Bronchial lymph node (tissue), 1 donor: ENCODE measurements around the genes PCDHGA4, PCDHGA6, PCDHGA7, PCDHGC4 and DELE1.

DNA sequence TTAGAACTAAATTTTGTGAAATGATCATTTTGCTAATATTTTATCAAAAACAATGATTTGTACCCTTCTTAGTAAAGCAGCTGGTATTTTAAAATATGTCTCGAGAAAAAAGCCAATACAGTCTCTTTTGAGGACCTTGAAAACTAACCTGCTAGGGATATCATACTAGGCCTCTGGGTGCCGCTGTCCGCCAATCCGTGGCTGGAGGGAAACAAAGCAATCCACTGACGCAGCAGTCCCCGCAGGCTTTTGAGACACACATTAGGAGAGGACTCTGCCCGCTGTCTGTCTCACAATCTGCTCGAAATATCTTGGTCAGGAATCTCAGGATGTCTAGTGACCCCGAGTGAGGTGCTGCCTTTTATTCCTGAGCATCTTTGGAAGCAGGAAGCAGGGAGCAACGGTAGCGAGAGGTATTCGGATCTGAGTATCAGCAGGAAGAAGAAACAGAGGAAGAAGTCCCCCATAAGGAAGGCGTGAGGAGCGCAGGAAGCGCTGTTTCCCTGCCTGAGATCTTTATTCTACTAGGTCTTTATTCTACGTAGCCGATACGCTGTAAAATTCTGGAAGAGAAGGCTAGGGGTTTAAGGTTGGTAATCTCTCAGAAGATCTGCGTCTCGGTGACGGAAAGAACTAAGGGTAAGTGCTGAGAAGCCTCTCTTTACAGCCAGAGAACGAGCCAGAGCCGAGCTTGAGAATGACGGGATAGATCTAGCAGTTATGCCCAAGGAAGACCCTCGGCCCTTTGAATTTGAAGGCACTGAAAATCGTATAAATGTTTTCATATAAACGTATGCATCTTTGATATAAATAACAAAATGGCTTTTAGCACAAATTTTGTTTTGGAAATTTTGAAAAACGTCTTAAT is 4.1 kb upstream of the PCDHGA1 start:
- PRO-cap, result unidirectional peak, plus-strand start at position 252 of the sequence

DNA sequence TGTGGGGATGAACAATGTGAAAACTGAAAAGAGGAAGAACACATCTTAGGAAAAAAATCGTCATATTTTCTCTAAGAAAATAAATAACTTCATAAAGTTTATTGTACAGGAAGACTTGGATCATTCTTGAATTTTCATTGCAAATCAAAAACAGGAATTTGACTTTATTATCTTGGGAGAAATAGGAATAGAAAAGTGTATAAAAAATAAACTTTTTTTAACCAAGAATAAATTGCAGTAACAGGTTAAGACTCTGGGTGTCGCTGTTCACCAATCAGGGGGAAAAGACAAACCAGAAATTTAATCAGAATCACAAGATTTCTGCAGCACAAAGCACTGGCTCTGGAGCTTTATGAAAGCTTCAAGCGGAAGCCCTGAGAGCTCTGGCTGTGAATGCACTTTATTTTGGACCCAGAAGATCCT is at the start of gene PCDHGA4:
Gene PCDHGA4, plus strand, starts transcription at position 307 of the 423 bp plus-strand sequence.
- PRO-cap, result no peak

DNA sequence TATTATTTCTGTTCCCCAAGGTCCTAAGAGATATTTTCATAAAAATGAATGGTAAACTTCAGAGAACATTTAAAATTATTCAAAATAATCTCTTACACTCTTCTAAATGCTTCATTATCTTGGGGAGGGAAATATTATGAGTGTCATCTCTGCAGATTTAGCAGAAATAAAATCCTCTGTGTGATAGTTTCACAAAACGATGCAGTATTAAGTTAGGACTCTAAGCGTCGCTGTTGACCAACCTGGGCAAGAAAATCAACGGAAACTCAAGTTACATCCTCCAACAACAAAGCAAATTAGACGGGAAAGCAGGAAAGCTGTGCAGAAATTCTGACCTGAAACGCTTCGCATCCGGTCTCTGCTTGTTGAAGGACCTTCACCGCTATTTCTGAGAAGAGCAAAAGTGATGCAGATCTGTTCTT is at the start of gene PCDHGA6:
Gene PCDHGA6, plus strand, starts transcription at position 269 of the 422 bp plus-strand sequence.
- PRO-cap, result no peak

- PRO-cap, result no peak
These were observed at the start of gene PCDHGA7 for GRCh38 chr5:141382533-141383315. Gene PCDHGA7, plus strand, starts transcription at chr5:141382742.

DNA sequence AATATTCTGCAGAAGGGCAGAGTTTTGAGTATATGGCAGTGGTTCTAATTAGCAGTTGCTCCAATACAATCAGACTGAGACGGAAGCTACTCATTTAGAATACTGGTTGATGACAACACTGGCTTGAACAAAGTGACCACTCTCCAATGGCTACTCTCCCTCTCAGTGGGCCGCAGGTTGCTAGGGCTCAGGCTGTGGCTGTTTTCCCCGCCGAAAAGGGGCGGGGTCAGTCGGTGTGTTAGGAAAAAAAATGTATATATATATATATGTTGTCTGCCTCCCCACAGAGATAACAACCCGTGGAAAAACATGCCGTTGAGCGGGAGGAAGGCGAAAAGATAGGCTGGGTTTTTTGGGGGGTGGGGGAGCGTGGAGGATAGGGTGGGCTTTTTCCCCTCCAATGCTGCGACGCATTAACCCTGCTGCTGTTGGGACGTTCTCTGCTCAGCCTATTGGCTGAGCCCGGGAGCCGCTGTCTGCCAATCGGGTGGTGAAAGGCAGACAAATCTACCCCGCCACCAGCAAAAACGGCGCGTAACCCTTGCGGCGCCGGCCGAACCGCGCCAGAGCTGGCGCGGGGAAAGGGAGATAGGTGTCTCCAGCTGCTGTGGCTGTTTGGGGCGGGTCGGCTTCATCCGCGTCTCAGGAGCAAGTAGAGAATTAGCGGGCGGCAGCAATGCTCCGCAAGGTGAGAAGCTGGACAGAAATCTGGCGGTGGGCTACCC is at the start of gene PCDHGC4:
Gene PCDHGC4, plus strand, starts transcription at position 533 of the 725 bp plus-strand sequence.
- PRO-cap, result no peak

DNA sequence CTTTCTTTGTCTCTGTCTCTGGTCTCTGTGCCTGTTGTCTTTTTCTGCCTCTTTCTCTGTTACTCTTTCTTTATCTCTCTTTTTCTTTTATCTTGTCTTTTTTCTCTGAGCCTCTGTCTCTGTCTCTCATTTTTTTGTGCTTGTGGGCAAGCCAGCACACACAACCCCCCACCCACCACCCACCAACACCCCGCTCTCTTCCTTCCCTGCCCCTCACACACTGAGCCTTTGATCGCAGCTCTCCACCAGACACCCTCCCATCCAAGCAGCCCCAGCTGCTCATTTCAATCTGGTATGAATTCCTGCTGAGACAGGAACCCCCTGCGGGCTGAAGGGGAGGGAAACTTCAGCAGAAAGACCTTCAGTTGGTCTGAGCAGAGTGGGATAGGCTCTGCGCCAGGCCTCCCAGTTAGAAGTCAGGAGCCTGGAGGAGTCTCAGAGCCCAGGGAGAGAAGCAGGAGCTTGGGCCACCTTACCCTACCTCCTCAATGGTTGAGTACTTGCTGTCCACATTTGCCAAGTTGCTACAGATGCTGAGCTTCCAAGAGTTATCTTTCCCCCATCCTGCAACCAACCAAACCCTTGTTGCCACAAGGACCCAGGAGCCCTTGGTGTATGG is 7.1 kb downstream of the PCDHGC5 start:
- PRO-cap, result no peak

- PRO-cap, result no peak
These were observed 20.7 kb downstream of the PCDHGC5 start for GRCh38 chr5:141509549-141509952.

- PRO-cap, result no peak
These were observed 35.4 kb downstream of the DIAPH1 start for GRCh38 chr5:141583453-141583694.

DNA sequence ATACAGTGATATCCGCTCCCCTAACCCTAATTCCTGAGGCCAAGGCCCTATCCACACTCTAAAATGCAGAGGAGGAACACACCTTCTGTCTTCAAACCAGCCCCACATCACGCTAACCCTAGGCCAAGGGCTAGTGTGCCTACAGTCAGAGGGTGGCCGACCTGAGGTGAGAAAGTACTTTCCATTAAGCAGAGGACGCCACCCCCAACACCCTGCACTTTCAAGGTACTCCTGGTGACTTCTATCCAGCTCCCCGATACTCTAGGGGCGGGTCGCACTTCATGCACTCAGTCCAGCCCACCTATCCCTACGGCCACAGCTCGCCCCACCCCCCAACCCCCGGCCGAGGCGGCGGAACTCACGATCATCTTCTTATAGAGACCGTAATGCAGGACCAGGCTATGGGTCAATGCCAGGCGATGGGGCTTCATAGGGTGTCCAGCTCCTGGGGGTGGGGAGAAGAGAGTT is 429 bp downstream of the HDAC3 start:
- PRO-cap, result no peak

GRCh38 chr5:141640334-141641046 is 3.7 kb downstream of the RELL2 start:
- PRO-cap, result no peak

- PRO-cap, result bidirectional peak, plus-strand start at chr5:141848843, minus-strand start at chr5:141848805; bidirectional peak, plus-strand start at chr5:141849011, minus-strand start at chr5:141848917
These were observed 29.6 kb downstream of the PCDH1 start for GRCh38 chr5:141848572-141848959.

GRCh38 chr5:141870342-141870738 is 7.9 kb downstream of the PCDH1 start:
- PRO-cap, result no peak

DNA sequence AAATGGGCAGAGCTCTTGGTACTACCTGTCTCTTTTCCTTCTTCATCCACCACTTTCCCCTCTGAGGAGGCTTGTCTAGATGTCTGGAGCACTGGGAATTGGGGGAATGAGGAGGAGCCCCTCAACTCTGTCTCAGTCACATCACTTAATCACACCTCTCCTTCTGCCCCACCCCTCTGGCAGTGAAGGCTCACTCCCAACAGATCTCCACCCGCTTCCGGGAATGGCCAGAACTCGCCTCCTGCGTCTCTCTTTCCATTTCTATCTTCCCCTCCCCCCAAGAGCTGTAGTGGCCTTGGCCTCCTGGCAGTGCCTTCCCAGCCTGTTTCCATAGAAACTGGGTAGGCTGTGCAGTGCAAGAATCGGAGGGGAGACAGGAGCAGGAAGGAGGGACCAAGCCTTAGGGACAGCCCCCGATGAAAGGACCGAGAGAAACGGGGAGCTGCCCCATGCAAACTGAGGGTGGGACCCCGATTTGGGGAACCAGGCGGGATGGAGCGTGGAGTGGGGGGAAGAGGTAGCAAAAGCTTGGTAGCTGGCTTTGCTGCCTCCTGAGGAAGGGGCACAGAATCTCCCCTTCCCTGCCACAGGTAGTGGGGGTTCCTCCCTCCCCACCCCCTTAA is 4.4 kb upstream of the PCDH1 start:
- PRO-cap, result no peak

- PRO-cap, result no peak
These were observed 5.0 kb upstream of the PCDH1 start for GRCh38 chr5:141883126-141883614.

- PRO-cap, result bidirectional peak, plus-strand start at chr5:141923843, minus-strand start at chr5:141923758; bidirectional peak, plus-strand start at chr5:141924236, minus-strand start at chr5:141924023
These were observed at the start of gene DELE1 for GRCh38 chr5:141923194-141924516. Gene DELE1, plus strand, starts transcription at chr5:141923871.

DNA sequence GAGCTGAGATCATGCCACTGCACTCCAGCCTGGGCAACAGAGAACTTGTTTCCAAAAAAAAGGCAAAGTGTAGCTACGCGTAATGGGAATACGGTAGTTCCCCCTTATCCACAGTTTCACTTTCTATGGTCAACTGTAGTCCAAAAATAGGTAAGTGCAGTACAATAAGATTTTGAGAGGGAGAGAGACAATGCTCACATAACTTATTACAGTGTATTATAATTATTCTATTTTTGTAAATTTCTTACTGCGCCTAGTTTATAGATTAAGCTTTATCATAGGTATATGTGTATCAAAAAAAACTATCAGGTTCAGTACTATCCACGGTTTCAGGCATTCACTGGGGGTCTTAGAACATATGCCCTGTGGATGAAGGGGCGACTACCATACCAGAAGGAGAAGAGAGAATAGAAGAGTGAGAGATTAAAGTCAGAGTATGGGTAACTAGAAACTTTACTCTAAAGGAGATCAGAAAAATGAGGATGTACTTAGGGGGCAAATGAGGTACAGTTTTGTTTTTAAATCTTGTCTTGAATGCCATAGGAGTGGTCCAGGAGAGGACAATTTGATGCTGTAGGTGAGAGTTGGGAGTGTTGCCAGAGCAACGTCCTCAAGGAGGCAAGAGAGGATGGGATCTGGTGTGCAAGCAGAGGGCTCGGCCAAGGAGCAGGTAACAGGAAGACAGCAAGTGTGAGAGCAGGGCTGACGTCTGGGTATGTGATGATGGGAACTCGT is 15.8 kb downstream of the GNPDA1 start:
- PRO-cap, result no peak

- PRO-cap, result no peak
These were observed 21.5 kb downstream of the NDFIP1 start for GRCh38 chr5:142130134-142130405.

DNA sequence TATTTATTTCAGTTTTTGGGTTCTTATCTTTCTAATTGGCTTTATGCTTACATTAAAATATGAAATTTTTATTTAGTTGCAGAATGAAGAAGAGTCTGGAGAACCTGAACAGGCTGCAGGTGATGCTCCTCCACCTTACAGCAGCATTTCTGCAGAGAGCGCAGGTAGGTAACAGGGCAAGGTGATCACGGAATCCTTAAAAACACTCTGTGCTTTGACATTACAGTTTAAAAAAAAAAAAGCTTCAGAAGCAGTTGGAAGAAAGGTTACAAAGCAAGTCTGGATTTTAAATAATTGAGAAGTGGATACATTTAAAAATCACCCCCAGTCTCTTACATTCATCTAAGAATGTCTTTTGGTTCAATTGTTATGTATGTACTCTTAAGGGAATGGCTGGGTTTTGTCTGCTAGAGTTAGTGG is 23.2 kb downstream of the NDFIP1 start:
- PRO-cap, result no peak

GRCh38 chr5:142137108-142138110 is 28.8 kb downstream of the NDFIP1 start:
- PRO-cap, result no peak

DNA sequence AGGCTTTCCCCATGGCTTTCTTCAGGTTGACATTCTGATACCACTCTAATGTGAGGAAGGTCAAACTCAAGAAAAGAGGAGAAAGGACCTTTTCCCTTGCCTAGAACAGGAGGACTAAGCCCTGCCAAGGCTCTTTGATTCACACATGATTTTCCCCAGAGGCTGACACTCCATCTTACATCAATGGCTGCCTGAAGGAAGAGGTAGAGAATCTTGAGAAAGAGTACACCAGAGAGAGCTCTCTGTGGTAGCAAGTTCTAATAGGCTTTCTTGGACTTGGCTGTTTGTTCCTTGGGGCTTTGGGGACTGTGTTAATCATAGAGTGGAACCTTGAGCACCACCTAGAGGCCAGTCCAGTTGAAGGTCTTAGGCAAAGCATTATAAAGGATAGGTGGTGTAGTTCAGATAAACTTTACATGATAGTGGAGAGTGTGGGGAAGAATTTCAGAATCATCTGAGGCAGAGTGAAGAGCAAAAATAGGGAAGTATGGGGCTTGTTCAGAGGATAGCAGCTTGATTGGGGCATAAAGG is 36.7 kb downstream of the NDFIP1 start:
- PRO-cap, result no peak